ENCODE data around the genes ANXA4, C2orf42 and CD207.

GRCh38 chr2:69734069-69734677 is 7.8 kb upstream of the ANXA4 start:
- RRBS, result no CpG with 5 or more reads among the region's 5 CpGs

- RRBS, result 2% methylated on average over 44 of the region's 75 CpGs
Observed at GRCh38 chr2:69741119-69742216, at the start of gene ANXA4. Gene ANXA4, plus strand, starts transcription at chr2:69742134.

GRCh38 chr2:69788971-69790187 is 40.1 kb upstream of the GMCL1 start:
- RRBS, result no CpG with 5 or more reads among the region's 9 CpGs

DNA sequence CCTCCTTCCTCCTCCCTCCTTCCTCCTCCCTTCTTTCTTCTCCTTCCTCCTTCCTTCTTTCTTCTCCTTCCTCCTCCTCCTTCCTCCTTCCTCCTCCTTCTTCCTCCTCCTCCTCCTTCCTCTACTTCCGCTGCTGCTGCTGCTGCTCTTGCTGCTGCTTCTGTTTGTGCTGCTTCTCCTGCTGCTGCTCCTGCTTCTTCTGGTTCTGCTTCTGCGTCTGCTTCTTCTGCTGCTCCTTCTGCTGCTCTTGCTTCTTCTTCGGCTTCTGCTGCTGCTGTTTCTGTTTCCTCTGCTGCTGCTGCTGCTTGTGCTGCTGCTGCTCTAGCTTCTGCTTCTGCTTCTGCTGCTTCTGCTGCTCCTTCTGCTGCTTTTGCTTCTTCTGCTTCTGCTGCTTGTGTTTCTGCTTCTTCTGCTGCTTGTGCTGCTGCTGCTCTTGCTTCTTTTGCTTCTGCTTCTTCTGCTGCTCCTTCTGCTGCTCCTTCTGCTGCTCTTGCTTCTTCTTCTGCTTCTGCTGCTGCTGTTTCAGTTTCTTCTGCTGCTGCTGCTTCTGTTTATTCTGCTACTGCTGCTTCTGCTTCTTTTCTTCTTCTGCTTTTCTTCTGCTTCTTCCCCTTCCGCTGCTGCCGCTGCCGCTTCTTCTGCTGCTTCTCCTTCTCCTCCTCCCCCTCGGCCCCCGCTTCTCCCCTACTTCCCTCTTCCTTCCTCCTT is 8.6 kb downstream of the SNRNP27 start:
- RRBS, result no CpG with 5 or more reads among the region's 8 CpGs

- RRBS, result 2% methylated on average over 28 of the region's 69 CpGs
Observed at GRCh38 chr2:69913822-69914998, 699 bp upstream of the MXD1 start.

DNA sequence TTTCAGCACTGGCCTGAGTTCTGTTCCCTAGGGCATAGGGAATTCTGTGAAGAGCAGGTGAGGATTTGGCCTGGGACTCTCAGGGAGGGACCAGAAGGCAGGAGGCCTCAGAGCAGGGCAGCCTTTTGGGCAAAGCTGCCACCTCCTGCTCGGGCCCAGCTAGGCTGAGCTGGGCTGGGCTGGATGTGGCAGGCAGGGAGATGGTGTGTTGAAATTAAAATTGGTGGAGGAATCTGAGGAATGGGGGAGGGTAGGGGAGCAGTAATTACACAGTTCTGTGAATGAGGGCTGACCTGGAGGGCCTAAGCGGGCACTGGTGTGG is 21.9 kb upstream of the ASPRV1 start:
- RRBS, result no CpG with 5 or more reads among the region's 2 CpGs

DNA sequence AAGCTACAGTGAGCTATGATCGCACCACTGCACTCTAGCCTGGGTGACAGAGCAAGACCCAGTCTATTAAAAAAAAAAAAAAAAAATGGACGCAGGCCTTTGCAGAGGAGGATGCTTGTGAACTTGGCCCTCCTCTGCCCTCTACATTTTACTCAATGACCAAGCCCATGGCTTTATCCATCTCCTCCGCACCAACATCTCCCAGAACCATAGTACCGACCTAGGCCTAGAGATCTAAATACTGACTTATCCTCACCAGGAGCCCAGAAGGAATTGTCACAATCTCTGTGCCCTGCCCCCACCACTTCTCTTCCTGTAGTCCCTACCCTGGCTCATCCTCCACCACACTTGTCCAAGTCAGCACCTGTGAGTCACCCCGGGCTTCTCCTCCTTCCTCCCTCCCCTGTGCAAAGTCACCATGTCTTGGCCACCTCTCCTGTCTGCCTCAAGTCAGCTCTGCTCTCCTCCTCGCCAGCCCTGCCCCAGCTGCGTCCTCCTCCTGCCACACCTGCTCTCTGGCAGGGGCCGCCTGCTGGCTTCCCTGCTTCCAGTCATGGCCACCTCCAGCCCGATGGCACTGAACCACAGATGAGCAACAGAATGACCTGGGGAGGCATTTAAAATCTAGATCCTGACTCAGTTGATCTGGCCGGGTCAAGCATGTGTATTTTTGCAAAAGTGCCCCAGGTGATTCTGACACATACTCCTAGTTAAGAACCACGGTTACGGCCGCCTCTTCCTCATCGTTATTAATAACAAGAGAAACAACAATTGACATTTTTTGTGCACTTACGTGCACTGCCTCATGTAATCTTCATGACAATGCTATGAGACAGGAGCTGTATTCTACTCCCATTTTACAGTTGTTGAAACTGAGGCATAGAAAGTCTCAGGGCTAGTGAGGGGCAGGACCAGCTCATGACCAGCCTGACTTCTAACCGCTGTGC is 36.0 kb upstream of the ASPRV1 start:
- RRBS, result no CpG with 5 or more reads among the region's 16 CpGs

DNA sequence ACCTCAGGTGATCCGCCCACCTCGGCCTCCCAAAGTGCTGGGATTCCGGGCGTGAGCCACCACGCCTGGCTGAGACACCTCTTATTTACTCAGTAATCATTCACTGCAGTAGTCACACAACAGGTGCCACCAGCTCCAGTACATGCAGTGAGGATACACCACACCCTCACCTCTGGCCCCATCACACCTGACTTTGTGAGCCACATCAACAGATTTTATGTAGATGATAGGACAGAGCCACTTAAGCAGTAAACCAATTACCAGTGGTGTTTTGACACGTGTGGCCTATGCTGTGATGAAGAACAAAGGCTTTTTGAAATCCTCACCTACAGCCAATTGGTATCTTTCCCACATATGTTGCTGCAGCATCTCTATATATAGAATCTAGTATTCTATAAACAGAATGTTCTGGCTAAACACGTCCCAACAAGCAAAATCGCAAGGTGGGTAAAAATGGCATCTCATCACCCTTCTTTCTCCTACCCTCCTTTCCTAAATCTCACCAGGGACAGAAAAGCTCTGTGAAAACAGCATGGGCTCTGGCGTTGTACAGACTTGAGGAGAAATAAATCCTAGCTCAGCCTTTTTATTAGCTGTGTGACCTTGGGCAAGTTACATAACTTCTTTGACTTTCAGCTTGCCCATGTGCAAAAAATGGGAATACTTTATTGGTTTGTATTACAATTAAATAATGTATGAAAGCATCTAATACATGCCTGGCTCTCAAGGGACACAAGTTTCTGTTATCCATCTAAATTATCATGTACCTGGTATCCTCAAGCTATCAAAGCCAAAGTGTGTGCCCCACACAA is 42.4 kb upstream of the PCBP1 start:
- RRBS, result no CpG with 5 or more reads among the region's 9 CpGs

GRCh38 chr2:70088569-70089172 is 1.4 kb downstream of the PCBP1 start:
- RRBS, result no CpG with 5 or more reads among the region's 8 CpGs

- RRBS, result no CpG with 5 or more reads among the region's 3 CpGs
Observed at GRCh38 chr2:70160855-70161447, 29.9 kb downstream of the C2orf42 start.

GRCh38 chr2:70189961-70191200 is at the start of gene C2orf42:
Gene C2orf42, minus strand, starts transcription at chr2:70191019.
- RRBS, result 2% methylated on average over 21 of the region's 69 CpGs

DNA sequence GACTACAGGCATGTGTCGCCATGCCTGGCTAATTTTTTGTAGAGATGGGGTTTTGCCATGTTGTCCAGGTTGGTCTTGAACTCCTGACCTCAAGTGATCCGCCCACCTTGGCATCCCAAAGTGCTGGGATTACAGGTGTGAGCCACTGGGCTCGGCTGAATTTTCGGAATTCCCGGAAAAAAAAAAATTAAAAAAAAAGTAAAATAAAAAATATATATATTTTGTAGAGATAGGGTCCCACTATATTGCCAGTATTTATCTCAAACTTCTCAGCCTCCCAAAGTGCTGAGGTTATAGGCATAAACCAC is 24.9 kb downstream of the TIA1 start:
- RRBS, result 100% methylated on average over 1 of the region's 5 CpGs

- RRBS, result no CpG with 5 or more reads among the region's 5 CpGs
Observed at GRCh38 chr2:70527333-70528158, 26.1 kb downstream of the TGFA start.

- RRBS, result no CpG with 5 or more reads among the region's 8 CpGs
Observed at GRCh38 chr2:70728073-70728513, 39.9 kb downstream of the ADD2 start.

DNA sequence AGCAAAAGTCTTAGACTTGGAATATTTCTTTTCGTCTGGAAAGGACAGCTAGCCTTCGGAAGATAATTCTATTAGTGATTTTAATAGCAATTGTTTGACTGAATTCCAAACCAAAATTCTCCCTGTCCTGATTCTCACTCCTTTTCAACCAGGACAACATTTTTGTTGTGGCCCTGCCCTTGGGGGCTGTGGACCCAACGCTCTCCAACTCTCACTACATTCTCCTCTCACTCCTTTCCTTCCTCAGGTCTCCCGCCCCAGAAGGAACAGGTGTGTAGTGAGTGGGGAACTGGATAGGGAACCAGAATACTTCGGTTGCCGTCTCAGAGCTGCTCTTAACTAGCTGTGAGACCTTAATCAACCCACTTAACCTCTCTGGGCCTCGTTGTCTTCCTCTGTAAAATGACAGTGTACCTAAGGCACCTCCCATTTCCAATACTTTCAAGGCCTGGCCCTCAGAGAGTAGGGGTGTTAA is 607 bp upstream of the ADD2 start:
- RRBS, result no CpG with 5 or more reads among the region's 7 CpGs

GRCh38 chr2:70835584-70835990 is at the start of gene CD207:
Gene CD207, minus strand, starts transcription at chr2:70835816.
- RRBS, result no CpG with 5 or more reads among the region's 5 CpGs

DNA sequence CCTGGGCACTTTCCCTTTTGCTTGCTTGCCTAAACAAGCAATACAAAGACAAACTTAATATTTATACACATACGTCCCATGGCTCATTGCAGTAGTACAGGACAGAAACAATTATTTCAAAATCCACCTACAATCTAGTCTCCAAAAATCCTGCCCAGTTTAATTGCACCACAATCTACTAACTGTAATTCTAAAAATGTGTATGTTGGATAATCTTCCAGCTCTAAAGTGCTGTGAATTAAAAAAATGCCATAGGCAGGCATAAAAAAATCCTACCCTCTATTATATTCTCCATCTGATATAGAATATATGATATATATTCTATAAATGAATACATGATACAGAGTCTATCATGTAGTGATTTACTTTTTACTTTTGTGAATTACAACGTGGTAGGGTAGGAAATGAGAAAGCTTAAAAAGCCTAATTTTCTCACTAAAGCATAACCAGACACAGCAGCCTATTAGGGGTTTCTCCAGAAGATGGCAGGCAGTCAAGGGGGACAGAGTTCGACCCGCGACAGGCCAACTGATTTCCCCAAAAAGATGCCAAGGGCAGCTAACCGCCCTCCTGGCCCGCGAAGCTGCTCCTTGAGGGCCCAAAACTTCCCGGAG is 1.2 kb upstream of the NAGK start:
- RRBS, result no CpG with 5 or more reads among the region's 9 CpGs

GRCh38 chr2:71073241-71074352 is 5.1 kb downstream of the NAGK start:
- RRBS, result 100% methylated on average over 1 of the region's 13 CpGs

DNA sequence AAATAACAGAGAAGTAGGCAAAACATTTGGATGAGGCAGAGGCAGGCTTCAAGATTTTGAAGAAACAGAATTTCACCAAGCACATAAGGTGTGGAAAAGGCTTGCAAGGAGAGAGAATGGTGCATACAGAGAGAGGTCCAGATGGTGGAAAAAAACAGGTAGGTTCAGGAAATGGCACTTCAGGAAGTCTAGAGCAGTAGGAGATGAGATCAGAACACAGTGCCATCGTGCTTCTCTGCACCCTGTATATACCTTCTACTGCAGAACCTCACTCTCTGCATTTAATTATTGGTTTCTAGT is 2.5 kb downstream of the PAIP2B start:
- RRBS, result no CpG with 5 or more reads among the region's 1 CpG

DNA sequence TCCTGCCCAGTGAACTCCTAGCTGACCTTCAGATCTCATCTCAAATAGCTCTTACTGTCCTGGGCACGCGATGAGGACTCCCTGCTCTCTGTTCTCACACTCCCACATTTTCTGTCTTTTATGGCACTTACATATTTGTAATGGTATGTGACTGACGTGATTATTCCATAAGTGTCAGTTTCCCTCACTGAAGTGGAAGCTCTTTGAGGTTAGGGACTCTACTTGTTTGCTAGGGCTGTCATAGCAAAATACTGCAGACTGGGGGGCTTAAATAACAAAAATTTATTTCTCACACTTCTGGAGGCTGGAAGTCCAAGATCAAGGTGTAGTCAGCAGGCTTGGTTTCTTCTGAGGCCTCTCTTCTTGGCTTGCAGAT is 14.7 kb upstream of the DYSF start:
- RRBS, result no CpG with 5 or more reads among the region's 3 CpGs